ENCODE results near the genes ANGPTL4, MARCHF2, ADAMTS10, ZNF559 and ZNF266.

DNA sequence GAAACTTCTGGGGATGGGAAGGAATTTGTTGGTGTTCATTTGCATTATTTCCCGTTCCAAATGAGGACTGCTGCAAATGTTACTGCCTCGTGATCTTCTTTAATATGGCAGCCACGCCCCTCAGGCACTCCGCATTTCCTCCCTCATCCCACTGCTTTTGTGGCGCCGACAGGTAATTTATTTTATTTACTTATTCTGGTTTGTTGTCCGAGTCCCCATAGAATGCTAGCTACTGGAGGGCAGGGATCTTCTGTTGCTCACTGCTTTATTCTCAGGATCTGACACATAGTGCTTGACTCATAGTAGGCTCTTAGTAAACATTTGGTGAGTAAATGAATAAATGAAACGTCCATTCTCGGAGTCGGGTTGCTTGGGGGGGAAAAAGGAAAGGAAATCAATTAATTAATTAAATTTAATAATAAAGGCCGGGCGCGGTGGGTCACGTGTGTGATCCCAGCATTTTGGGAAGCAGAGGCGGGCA lies 398 bp upstream of the CD320 start:
- RRBS, result no CpG with 5 or more reads among the region's 15 CpGs

- RRBS, result no CpG with 5 or more reads among the region's 12 CpGs
Observed at GRCh38 chr19:8316331-8316867, 4.8 kb downstream of the NDUFA7 start.

DNA sequence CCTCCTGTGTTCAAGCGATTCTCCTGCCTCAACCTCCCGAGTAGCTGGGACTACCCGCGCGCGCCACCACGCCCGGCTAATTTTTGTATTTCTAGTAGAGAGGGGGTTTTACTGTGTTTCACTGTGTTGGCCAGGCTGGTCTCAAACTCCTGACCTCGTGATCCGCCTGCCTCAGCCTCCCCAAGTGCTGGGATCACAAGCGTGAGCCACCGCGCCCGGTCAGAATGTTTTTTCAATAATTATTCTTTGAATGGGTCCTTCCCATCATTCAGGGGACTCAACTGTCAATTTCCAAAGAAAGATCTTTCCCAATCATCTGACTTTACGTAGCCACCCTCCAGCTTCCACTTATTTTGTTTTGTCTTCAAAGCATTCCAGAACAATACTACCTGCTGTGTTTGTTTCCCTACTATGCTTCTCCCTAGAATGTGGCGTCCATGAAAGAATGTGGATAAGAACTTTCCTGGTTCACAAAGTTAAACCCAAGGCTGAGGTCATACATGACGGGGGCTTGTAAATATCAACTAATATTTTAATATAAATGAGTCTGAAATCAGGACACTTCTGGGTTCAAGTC lies 1.2 kb downstream of the NDUFA7 start:
- RRBS, result no CpG with 5 or more reads among the region's 17 CpGs

- RRBS, result 1% methylated on average over 8 of the region's 71 CpGs
Observed at GRCh38 chr19:8364067-8364874, at the start of gene ANGPTL4. TSS of gene ANGPTL4 (plus strand) at chr19:8364155.

DNA sequence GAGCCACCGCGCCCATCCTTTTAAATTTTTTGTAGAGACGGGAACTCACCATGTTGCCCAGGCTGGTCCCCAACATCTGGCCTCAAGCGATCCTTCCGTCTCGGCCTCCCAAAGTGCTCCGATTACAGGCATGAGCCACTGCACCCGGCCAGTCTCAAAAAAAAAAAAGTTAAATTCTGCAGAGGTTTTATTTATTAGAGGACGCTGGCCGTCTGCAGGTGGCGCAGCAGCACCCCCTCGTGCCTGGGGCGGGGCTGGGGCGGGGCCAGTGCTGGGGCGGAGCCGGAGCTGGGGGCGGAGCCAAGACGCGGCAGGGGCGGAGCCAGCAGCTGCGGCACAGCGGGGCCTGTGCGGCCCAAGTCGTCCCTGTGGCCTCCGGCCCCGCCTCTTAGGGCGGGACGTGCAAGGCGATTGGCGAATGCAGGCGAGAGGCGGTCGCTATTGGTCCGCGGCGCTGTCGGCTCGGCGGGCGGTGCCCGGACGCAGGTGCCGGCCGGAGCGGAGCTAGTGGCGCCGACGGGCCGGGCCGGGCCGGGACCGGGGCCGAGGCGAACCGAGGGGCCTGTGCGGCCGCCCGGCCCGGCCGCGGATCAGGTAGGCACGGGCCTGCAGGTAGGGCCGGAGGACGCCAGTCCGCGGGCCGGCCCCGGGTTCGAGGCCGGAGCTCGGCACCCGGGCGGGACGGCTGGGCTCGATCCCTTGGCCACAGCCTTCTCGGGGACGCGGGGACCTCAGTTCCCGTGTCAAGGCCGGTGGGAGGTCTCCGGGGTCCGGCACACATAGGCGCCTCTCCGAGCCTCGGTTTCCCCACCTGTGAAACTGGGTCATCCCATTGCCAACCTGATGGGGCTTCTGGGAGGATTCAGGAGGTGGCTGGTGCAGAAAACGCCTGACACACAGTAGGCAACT lies at the start of gene MARCHF2:
Gene MARCHF2 (plus strand): TSS at position 479 of the 909 bp plus-strand sequence.
- RRBS, result 2% methylated on average over 40 of the region's 86 CpGs

- RRBS, result no CpG with 5 or more reads among the region's 13 CpGs
Observed at GRCh38 chr19:8417842-8418529, 4.9 kb downstream of the MARCHF2 start.

DNA sequence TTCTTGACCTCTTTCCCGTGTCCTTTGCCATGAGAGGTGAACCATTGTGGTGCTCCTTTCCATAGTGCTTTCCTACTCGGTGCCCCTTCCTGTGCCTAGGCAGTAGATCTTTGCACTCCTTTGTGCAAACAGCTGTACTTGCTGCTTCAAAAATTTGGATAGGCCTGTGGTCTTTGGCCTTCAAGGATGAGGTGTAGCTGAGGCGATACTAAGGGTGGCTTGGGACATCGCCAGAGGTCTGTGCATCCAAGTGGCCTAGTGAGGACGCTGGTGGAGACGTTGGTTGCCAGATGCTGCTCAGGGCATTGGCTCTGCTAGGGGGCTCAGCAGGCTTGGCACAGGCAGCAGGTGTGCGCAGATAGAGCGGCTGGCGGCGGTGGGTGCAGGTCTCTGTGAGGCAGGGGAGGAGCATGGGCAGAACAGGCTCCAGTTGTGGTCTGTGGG lies 21.4 kb downstream of the PRAM1 start:
- RRBS, result no CpG with 5 or more reads among the region's 10 CpGs

DNA sequence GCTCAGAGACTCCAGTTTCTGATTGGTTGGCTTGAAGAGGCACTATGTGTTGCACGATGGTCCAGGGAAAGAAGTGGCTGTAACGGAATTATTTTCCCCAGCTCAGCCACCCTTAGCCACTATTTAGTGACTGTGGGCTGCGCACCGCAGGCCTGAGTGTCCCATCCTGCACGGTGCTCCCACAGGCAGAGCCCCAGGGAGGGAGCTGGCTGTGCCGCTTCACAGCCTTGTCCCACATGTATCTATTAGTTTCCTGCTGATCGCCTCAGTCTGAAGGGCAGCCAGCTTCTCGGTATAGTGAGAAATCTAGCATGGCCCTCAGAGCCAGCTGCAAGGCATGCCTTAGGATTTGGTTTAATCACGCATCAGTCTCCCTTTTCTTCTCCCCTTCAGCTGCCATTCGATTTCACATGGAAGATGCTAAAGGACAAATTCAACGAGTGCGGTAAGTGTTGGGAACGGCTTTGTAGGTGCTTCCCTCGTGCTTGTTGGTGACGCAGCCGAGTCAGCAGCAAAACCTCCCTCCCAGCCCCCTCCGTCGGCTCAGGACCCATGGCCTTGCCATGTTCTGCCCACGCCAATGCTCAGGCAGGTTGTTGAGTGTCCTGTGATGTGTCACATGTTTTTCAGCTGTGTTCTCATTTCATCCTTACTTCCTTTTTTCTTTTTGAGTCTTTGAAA lies 15.7 kb downstream of the PRAM1 start:
- RRBS, result no CpG with 5 or more reads among the region's 19 CpGs

GRCh38 chr19:8505690-8506753 lies 3.6 kb upstream of the PRAM1 start:
- RRBS, result 2% methylated on average over 41 of the region's 68 CpGs

- RRBS, result no CpG with 5 or more reads among the region's 15 CpGs
Observed at GRCh38 chr19:8600791-8601131, 9.8 kb downstream of the ADAMTS10 start.

DNA sequence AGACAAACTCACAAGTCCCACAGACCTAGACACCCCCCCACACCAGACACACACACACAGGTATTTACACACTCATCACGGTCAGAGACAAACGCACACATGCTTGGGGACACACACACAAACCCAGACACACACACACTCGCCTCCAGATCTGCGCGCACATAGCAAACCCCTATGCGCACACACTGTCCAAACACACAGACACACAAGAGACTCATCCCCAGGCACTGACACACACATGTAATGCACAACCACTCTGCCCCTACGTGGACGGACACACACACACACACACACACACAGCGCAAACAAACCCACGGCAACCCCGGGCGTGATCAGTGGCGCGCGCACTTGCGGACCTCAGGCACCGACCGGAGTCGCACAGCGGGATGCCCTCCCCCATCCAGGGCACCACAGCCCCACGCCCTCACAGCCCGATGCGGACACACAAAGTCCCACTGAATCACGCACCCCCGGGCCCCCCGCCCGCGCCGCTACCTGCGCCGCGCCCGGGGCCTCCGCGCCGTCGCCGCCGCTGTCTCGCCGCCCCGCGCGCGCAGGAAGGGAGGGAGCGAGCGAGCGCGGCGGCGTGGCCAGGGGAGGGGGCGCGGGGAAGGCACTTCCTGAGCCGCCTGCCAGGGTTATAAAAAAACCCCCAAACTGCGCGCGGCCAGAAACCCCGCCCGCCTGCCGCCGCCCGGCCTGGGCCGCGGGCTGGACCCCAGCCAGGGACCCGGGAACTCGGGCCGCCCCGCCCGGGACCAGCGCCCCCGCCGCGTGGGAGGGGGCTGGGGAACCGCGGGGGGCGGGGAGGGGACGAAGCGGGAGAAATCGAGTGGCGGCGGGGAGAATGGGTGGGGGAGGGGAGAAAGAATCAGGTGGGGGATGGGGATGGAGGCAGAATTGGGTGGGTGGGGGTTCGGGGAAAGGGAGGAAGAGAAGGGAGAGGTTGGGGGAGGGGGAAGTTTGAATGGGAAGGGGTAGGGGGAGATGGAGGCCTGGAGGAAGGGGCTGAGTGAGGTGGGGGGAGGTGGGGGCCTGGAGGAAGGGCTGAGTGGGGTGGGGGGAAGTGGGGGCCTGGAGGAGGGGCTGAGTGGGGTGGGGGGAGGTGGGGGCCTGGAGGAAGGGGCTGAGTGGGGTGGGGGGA lies at the start of gene ADAMTS10:
Gene ADAMTS10 (minus strand): TSS at position 567 of the 1,144 bp plus-strand sequence.
- RRBS, result 2% methylated on average over 25 of the region's 82 CpGs

DNA sequence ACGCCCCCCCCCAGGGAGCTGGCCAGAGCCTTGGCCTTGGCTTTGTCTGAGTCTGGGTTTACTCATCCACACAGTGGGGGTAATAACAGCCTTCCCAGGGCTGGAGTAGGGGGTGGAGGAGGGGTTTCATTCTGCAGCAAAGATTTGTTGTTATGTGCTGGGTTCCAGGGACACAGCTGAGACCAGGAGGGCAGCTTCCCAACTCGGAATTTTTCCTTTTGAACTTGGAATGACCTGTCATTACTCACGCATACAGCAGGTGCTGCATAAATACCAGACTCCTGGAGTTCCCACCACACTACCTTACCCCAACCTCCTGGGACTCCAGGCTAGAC lies 1.4 kb upstream of the ADAMTS10 start:
- RRBS, result no CpG with 5 or more reads among the region's 3 CpGs

DNA sequence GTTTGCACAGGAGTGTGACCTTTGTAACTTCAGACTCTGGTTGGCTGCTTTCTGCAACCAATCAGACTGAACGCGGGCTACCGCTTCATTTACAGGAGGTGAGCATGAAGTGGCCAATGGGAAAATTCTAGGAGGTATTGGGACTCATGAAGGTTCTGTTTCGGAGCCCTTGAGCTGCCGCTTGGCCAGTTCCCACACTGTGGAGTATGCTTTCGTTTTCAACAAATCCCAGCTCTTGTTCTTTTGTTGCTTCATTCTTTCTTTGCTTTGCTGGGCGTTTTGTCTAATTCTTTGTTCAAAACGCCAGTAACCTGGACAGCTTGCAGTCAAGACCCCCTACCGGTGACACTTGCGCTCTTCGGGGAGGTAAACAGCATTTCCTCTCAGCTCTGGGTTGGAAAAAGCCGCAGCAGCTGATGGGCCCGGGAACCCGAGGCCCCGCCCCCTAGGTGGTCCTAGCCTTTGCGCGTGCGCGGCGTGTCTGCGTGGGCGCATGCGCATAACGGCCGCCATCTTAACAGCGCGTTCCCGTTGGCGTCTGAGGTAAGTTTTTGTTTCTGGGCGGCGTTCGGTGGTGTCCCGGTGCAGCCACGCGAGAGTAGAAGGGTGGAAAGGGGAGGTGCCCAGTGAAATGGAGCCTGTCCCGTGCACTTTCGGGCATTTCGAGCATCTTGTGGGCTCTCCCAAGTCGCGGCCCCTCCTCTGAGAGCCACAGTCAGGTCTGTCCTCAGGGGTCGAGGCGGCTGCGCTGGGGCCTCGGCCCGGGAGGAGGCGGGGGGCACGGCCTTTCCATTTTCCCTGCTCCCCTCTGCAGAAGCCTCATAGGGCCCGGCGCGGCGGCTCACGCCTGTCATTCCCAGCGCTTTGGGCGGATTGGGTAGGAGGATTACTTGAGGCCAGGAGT lies at the start of gene ZNF559:
Gene ZNF559 (plus strand): TSS at position 494 of the 904 bp plus-strand sequence.
- RRBS, result 2% methylated on average over 9 of the region's 54 CpGs

GRCh38 chr19:9434805-9436169 lies at the start of gene ZNF266:
TSS of gene ZNF266 (minus strand) at chr19:9435573.
- RRBS, result 2% methylated on average over 10 of the region's 68 CpGs

GRCh38 chr19:9527756-9528376 lies 10.6 kb downstream of the ZNF426 start:
- RRBS, result no CpG with 5 or more reads among the region's 1 CpG

DNA sequence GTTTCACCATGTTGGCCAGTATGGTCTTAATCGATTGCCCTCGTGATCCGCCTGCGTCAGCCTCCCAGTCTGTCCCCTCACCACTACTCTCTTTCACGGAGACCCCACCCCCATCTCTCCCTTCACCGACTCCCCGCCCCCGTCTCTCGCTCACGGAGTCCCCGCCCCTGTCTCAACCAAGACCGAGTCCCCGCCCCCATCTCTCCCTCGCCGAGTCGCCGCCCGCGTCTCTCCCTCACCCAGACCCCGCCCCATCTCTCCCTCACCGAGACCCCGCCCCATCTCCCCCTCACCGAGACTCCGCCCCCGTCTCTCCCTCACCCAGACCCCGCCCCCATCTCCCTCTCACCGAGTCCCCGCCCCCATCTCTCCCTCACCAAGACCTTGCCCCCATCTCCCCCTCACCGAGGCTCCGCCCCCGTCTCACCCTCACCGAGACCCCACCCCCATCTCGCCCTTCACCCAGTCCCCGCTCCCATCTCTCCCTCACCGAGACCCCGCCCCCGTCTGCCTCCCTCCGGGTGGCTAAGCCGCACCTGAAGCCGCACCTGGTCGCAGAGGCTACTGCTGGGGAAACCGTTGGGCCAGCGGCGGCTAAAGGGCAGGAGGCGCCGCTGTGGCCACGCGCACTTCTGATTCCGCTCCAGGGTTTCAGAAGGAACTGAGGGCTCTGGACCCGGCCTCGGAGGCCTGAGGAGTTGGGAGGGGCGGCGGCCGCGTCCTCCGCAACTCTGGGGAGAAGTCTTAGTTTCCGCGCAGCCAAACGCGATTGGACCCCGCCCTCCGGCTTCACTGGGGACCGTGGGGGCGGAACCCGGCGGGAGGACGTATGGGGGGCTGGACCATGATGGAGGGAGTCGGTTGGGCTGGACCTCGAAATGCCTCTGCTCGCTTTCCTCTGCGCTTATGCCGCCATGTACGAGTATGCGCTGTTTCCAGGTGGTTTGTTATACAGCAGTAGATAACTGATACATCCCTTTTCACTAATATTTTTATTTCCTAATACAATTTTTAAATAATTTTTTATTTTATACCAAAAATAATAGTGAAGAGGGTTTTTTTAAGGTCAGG lies 17.2 kb upstream of the ZNF846 start:
- RRBS, result 0% methylated on average over 10 of the region's 74 CpGs

DNA sequence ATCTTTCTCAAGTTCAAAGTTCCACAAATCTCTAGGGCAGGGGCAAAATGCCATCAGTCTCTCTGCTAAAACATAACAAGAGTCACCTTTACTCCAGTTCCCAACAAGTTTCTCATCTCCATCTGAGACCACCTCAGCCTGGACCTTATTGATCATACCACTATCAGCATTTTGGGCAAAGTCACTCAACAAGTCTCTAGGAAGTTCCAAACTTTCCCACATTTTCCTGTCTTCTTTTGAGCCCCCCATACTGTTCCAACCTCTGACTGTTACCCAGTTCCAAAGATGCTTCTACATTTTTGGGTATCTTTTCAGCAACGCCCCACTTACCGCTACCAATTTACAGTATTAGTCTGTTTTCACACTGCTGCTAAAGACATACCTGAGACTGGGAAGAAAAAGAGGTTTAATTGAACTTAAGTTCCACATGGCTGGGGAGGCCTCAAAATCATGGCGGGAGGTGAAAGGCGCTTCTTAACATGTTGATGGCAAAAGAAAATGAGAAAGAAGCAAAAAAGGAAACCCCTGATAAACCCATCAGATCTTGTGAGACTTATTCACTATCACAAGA lies 2.3 kb downstream of the FBXL12 start:
- RRBS, result no CpG with 5 or more reads among the region's 4 CpGs

- RRBS, result no CpG with 5 or more reads among the region's 3 CpGs
Observed at GRCh38 chr19:9836128-9836327, 910 bp downstream of the PIN1 start.

- RRBS, result 2% methylated on average over 14 of the region's 53 CpGs
Observed at GRCh38 chr19:10086533-10087421, 660 bp downstream of the SHFL start.

GRCh38 chr19:10107590-10108238 lies 1.6 kb downstream of the PPAN start:
- RRBS, result no CpG with 5 or more reads among the region's 15 CpGs